Measurements from ENCODE around the gene RIGI.

GRCh38 chr9:20620278-20621193 lies 1.8 kb downstream of the MLLT3 start:
- PRO-cap: no peak

- PRO-cap: no peak
These were observed 3.5 kb downstream of the IFNA2 start for GRCh38 chr9:21381671-21382081.

- PRO-cap: no peak
These were observed 45.9 kb upstream of the IFNE start for GRCh38 chr9:21527989-21528444.

DNA sequence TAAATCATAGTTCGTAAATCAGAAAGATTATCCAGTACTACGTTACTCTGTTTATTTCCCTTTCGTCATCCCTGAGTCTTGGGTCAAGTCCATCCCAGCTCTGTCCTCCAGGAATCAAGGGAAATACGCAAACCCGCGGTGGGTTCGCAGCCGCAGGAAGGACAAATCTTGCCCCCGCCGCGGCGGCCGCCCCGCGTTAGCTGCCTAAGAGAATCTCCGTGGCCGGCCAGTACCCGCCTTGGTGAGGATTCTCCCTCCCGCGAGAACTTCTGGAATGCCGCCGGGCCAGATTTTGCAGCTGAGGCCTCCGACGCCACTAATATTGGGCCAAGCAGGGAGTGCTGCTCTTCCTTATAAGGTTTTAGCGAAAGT lies 453 bp upstream of the MTAP start:
- PRO-cap: unidirectional peak, plus-strand start at position 130 of the sequence; unidirectional peak, minus-strand start at position 202 of the sequence

- PRO-cap: no peak
These were observed 711 bp downstream of the MTAP start for GRCh38 chr9:21803029-21803664.

- PRO-cap: no peak
These were observed 3.7 kb downstream of the CDKN2B start for GRCh38 chr9:22005050-22006206.

DNA sequence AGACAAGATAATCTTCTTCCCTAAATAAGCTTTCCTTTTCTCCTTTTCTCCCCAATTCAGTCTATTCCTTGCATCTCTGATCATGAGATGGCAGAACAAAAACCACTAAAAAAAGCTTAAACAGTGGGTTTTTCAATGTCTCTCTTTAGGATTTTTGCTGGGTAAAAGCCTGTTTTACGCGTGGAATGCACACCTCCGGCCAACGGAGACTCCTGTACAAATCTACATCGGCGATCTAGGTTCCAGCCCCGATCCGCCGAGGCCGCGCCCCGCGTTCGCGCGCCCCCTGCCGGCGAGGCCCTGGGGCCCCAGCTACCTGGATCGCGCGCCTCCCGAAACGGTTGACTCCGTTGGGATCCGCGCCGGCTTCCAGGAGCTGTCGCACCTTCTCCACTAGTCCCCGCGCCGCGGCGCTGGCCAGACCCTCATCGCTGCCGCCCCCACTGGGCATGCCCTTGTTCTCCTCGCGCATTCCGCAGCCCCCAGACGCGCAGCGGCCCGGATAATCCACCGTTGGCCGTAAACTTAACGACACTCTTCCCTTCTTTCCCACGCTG lies 545 bp downstream of the CDKN2B start:
- PRO-cap: no peak

- PRO-cap: no peak
These were observed 41.9 kb upstream of the CDKN2B start for GRCh38 chr9:22050978-22051341.

DNA sequence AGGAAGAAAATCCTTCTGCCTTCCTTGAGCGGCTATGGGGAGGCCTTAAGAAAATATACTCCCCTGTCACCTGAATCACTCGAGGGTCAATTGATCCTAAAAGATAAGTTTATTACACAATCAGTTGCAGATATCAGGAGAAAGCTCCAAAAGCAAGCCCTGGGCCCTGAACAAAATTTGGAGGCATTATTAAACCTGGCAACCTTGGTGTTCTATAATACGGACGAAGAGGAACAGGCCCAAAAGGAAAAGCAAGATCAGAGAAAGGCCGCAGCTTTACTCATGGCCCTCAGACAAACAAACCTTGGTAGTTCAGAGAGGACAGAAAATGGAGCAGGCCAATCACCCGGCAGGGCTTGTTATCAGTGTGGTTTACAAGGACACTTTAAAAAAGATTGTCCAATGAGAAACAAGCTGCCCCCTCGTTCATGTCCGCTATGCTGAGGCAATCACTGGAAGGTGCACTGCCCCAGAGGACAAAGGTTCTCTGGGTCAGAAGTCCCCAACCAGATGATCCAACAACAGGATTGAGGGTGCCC lies 9.3 kb upstream of the DMRTA1 start:
- PRO-cap: no peak

DNA sequence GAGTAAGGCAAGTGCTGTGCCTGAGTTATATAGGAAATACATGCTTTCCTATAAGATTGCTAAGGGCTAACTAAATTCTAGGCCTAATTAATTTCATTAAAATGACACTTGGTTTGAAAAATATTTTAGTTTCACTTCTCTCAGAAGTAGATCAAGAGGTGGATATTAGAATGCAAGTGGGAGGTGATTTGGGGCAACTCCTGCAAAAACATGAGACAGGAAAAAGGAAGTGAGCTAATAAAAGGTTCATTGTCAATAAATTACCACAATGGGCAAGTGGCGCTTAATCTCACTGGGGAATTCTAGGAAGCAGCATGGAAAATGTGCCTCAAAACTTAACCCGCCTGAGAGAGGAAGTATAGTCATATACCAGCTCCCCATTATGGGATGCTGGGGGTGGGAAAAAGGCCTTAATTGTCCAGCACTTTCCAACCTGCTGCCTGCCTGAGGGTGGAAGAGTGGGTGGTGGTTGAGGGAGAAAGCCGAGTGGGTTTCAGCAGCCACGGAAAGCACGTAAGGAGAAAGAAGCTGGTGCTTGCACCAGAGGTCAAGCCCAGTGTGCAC lies 204.1 kb downstream of the ELAVL2 start:
- PRO-cap: no peak

GRCh38 chr9:23850914-23851462 lies 24.9 kb upstream of the ELAVL2 start:
- PRO-cap: no peak

DNA sequence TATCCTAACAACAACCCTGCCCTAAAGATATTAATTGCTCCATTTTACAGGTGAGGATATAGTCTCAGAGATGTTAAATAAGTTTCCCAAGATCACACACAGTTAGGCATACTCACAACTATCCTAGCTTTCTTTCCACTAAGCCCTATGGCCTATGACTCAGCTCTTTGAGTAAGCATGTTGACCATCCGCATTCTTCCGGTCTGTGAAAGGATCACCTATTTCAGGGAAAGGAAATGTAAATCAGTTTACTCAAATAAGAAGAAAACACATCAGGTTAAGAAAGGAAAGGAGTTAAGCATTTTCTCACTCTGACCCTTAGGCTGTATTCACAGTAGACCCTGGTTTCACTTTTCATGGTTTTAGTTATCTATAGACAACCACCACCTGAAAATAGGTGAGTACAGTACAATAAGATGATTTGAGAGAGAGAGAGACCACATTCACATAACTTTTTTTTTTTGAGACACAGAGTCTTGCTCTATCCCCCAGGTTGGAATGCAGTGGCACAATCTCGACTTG lies 145.9 kb downstream of the CAAP1 start:
- PRO-cap: no peak

DNA sequence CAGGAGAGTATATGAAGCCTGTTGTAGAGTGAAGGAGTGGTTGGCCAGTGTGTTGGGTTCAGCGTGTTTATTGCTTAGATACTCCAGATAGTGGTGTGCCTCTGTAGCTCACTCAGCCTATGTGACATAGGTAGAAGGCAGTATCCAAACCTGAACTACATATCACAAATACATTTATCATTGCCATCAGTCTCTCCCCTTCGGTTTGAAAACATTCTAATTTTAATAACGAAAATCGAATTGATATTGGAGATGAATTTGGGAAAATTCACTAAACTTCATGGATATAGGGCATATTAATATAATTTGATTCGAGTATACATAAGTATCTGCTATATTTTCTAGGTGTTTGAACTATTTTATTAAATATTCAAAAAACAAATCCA lies 1.3 kb downstream of the TEK start:
- PRO-cap: no peak

DNA sequence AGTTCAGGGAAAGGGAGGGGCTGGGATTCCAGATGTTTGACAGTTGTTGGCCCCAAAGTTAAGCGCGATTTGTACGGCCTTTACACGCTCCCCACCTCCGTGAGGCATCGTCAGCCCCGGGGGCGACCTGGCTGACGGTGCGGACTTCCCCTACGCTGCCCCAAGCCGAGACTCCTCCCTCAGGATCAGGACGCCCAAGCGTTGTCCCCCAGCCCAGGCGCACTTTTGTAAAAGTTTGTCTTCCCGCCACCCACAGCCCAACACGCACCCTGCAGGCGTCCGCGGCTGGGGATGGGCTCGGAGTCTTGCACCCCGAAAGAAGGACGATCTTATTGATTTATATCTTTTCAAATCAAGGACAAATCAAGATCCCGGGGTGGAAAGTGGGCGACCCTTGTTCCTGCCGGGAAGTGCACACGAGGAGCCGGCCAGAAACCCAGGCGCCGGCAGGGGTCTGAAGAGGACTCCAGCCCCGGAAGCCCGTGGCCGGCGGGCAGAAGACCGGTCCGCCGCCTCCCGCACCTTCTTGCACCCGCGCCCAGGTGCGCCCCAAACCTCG lies 619 bp downstream of the MOB3B start:
- PRO-cap: bidirectional peak, plus-strand start at position 230 of the sequence, minus-strand start at position 124 of the sequence

GRCh38 chr9:27570921-27571342 lies 2.3 kb downstream of the C9orf72 start:
- PRO-cap: no peak

- PRO-cap: no peak
These were observed 1.7 kb downstream of the C9orf72 start for GRCh38 chr9:27571343-27572140.

DNA sequence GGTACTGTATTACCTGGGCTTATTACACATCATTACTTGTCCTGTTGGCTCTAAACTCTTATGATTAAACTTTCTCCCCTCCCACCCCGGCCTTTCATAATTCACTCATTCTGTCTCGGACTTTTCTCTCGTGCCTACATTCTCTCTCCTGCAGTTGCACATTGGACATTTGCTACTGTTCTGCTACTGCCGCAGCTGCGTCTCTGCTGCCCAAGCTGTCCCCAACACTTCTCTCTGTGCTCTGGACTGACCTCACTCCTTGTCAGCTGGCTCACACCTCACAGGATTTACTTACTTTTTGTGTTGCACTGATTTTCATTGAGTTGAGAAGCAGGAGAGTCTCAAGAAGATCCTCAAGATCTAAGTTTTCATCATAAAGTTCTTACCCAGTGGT lies 53.2 kb upstream of the C9orf72 start:
- PRO-cap: no peak

DNA sequence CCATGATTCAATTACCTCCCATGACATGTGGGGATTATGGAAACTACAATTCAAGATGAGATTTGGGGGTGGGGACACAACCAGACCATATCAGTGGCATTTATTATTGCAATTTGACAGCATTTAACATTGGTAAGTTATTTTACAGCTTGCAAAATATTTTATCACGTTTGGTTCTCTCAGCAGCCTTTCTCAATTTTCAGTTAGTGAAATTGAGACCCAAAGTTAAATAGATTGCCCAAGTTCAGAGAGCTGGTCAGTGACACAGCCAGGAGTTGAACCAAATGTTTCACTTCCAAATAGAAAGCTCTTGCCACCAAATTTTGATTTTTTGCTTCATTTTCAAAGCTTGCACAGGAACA lies 271.4 kb upstream of the C9orf72 start:
- PRO-cap: no peak

- PRO-cap: no peak
These were observed 237.1 kb upstream of the LINGO2 start for GRCh38 chr9:29450294-29451135.

DNA sequence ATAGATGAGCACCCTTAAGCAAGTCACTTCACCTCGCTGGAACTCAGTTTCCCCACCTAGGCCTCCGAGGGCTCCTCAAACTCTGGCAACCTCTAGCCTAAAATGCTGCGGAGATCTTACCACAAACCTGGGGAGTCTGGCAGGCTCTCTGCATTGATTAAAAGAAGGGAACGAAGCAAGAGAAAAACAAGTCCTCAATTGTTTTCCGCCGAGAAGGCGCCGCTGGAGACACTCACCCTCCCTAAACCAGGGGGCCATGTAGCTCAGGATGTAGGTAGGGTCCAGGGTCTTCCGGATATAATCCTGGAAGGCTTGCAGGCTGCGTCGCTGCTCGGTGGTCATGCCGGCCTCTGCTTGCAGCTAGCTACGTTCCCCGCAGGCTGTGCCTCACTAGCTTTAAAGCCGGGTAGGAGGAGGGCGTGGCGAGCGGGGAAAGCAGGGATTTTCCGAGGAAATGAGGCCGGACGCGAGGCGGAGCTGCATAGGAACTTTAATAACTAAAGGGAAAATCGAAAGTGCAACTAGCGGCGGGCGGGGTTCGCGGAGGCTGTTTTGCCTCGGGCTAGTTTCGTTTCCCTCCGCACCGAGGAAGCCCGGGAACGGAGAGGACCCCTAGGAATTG lies at the start of gene RIGI:
Gene RIGI, minus strand, starts transcription at position 372 of the 622 bp plus-strand sequence.
- PRO-cap: bidirectional peak, plus-strand start at position 524 of the sequence, minus-strand start at position 389 of the sequence

Data from left common carotid artery plus branches (tissue), 1 donor.